Measurements from ENCODE around the gene C15orf48.

DNA sequence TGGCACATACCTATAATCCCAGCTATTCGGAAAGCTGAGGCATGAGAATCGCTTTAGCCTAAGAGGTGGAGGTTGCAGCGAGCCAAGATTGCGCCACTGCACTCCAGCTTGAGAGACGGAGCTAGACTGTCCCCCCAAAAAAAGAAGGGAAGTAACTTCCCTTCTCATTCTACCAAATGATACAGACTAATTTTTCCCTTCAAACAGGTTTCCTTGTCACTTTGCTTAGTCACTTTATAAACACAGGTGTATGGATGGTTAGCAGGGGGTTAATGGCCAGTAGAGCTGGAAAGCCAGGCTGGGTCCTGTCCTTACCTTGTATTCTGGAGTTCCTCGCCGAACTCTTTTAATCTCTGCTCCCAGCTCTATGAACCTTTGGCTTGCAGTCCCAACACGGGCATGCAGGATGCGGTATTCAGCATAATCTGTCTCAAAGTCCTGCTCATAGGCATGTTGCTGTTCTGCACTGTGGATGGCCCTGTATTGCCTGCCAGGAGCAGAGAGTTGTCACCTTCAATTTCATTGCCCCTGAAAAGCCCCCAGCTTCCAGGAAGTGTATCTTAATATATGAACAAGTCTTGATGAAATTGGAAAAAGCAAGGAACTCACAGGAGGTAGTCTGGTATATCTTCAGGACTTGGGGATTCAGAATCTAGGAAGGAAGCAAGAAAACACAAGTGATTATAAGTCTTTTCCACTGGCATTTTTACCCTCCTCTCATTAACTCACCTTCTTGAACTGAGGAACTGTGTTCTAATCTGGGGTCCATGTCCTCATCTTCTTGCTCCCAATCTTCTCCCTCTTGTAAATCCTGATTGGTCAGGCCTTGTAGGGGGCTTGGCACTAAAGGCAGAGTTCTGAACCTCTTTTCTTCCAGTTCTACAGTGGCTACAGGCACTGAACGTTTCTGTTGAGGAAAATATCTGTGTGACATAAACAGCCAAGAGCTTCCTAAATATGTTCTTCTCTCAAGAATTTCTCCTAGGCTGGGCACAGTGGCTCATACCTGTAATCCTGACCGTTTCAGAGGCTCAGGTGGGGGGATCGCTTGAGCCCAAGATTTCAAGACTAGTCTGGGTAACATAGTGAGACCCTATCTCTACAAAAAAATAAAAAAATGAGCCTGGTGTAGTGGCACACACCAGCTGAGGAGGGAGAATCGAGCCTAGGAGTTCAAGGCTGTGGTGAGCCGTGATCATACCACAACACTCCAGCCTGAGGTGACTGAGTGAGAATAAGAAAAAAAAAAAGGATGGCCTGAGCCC is 2.5 kb downstream of the ELL3 start:
- PRO-cap, result no peak

- PRO-cap, result bidirectional peak, plus-strand start at chr15:43998976, minus-strand start at chr15:43998831
Observed at GRCh38 chr15:43998542-43999185, 171.9 kb downstream of the WDR76 start.

GRCh38 chr15:44538258-44538729 is 1.3 kb downstream of the EIF3J start:
- PRO-cap, result no peak

GRCh38 chr15:44712362-44713297 is 1.3 kb downstream of the B2M start:
- PRO-cap, result bidirectional peak, plus-strand start at chr15:44712704, minus-strand start at chr15:44712603

- PRO-cap, result no peak
Observed at GRCh38 chr15:44717404-44718261, 6.3 kb downstream of the B2M start.

DNA sequence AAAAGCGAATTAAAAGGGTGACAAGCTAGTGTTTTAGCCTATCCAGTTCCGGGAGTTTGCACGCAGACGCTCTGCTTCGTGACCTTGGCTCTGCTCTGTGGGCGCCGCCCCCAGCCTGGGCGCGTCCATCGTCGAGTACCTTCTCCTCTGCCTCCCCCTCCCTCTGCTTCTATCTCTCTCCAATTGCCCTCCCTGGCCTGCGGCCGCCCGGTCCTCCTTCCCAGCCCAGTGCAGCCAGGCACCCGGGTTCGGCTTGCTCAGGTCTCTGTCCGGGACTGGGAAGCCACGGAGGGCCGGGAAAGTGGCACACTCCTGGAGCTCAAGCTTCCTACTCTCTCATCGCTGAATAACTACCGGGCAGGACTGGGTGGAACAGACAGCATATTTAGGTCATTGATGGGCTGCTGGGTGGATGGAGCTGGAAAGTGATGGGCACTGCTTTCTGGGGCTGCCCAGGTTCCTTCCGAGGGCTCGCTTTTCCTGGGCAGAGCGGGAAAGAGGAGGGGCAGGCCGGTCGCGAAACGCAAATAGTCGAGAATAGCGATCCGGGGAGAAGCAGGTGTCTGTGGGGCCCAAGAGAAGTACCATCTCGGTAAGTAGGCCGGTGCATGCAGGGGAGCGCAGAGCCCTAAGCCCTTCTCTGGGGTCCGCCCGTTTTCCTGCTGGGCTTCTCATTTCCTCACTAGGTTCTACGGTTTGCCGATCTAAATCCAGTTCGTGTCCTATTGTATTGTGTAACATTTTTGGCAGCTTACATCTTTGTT is 7.2 kb upstream of the TRIM69 start:
- PRO-cap, result bidirectional peak, plus-strand start at position 41 of the sequence, minus-strand start outside the sequence; bidirectional peak, plus-strand start at position 487 of the sequence, minus-strand start at position 344 of the sequence; bidirectional peak, plus-strand start at position 675 of the sequence, minus-strand start at position 691 of the sequence

- PRO-cap, result no peak
Observed at GRCh38 chr15:44730173-44730534, 6.2 kb upstream of the TRIM69 start.

GRCh38 chr15:44820380-44820908 is 84.1 kb downstream of the TRIM69 start:
- PRO-cap, result no peak

- PRO-cap, result no peak
Observed at GRCh38 chr15:44882413-44882866, 74.0 kb upstream of the TERB2 start.

DNA sequence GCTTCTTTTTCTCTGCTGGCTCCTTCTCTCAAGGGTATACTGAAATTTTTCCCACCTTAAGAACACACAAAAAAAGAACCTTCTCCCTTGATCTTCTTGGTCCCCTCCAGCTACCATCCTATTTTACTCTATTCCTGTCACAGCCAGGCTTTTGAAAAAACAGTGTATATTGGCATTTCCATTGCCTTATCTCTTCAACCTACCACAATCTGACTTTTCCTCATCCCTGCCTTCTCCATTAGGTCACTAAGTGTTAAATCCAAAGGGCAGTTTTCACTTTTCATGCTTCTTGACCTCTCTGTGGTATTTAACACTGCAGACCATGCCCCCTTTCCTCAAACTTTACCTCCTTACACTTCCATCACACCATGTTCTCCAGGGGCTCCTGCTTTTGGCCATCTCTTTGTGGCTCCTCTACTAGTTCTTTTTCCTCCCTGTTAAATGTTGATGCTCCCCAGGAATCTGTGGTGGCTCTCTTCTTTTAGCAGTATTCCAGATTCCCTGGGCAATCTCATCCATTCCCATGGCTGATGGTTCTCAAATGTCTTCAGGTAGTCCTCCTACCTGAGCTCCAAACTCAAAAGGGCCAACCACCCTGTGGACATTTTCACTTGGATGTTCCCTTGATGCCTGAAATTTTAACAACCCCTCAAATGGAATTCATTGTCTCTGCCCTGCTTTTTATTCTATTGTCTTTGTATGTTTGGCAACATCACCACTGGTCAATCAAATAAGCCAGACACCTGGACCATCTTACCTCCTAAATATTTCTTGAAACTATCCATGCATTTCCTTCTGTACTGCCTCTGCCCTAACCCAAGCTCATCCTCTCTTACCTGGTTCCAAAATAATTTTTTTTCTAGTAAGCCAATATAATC is 4.1 kb downstream of the DUOXA1 start:
- PRO-cap, result no peak

- PRO-cap, result no peak
Observed at GRCh38 chr15:45128676-45129662, 710 bp downstream of the DUOXA1 start.

DNA sequence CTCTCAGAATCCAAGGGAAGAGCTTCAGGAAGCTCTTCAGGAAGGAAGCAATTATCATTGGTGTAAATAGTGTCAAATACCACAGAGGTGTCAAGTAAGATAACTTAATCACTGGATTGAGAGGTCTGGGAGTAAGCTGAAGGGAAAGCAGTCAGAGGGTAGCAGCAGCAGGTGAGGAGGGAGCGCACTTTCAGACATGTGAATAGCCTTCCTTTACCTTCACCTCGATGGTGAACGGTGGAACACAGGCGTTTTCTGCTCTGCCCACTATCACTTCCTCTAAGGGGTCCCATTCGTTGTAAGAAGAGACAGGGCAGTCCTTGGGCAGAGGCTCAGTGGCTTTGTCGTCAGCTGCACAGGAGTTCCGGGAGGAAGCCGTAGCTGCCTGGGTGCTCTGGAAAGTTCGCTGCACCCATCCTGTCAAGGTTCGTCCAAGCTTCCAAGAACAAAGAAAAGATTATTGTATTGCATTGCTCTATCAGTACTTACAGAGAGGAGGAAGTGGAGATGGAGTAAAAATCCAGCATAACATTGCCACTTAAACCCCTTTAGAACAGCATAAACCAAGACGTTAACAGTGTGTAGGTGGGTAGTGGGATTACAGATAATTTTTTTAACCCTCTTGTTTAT is 1.8 kb downstream of the GATM start:
- PRO-cap, result unidirectional peak, plus-strand start at position 154 of the sequence

GRCh38 chr15:45401396-45401990 is 643 bp upstream of the SPATA5L1 start:
- PRO-cap, result no peak

DNA sequence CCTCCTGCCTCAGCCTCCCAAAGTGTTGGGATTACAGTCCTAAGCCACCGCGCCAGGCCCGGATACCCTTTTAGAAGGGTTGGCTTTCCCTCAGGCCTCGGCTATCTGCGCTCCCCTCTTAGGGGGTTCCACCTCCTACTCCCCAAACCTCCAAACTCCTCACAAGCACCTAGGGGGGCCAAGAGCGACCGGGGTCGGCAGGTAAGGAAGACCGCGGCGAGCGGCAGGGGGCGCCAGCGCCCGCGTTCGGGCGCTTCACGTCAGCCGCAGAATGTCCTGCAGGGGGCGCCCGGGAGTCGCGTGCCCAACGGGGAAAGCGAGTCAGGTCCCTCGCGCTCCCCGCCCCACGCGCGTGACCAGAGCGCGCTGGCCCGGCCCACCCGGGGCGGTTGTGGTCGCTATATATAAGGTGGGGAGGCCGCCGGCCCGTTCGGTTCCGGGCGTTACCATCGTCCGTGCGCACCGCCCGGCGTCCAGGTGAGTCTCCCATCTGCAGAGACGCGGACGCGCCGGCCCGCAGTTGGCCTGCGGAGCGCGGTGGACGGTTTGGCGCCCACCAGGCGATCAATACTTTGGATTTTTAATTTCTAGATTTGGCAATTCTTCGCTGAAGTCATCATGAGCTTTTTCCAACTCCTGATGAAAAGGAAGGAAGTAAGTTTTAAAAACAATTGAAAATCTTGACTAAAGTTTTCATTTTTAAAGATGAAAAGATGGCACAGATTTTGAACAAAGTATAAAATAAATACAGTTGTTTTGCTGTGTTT is at the start of gene C15orf48:
Gene C15orf48, plus strand, starts transcription at position 432 of the 767 bp plus-strand sequence.
- PRO-cap, result no peak

- PRO-cap, result bidirectional peak, plus-strand start at chr15:45522519, minus-strand start at chr15:45522384
Observed at GRCh38 chr15:45521859-45522713, 469 bp downstream of the SLC30A4 start.

DNA sequence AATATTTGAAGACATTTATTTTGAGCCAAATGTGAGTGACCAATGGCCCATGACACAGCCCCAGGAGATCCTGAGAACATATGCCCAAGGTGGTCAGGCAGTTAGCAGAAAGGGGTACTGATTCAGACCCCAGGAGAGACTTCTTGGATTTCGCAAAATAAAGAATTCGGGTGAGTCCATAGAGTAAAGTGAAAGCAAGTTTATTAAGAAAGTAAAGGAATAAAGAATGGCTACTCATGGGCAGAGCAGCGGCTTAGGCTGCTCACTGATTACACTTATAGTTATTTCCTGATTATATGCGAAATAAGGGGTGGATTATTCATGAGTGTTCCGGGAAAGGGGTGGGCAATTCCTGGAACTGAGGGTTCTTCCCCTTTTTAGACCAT is 3.6 kb upstream of the BLOC1S6 start:
- PRO-cap, result unidirectional peak, minus-strand start at position 277 of the sequence

DNA sequence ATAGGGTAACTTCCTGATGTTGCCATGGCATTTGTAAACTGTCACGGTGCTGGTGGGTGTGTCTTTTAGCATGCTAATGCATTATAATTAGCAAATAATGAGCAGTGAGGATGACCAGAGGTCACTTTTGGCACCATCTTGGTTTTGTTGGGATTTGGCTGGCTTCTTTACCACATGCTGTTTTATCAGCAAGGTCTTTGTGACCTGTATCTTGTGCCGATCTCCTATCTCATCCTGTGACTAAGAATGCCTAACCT is 3.3 kb upstream of the BLOC1S6 start:
- PRO-cap, result no peak

GRCh38 chr15:45640479-45641052 is 5.7 kb downstream of the SQOR start:
- PRO-cap, result no peak

GRCh38 chr15:45948821-45949351 is 314.1 kb downstream of the SQOR start:
- PRO-cap, result no peak

DNA sequence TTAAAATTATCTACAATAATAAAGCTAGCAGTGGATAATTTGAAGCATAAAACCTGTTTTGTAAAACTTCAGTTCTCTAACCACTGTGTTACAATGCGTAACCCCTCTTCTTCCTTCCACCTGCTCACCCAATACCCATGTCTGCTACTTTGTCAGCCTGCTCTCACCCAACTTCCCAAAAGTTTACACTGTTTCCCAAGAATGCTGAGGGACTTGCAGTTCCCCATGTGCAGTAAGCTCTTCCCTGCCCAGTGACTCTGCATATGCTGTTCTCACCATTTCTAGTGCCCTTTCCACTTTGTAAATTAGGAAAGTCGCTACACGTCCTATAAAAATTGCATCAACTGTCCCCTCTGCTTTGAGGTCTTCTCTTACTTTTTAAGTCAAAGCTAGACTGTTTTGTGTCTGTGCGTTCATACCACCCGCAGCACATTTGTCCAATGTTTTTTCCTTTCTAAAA is 315.8 kb upstream of the SEMA6D start:
- PRO-cap, result unidirectional peak, plus-strand start at position 199 of the sequence

Measured in cardiac septum (tissue), 1 donor.